SK-N-SH (cell line): ENCODE measurements around the genes FFAR3, FFAR2, THAP8, COX7A1 and ZNF260.

DNA sequence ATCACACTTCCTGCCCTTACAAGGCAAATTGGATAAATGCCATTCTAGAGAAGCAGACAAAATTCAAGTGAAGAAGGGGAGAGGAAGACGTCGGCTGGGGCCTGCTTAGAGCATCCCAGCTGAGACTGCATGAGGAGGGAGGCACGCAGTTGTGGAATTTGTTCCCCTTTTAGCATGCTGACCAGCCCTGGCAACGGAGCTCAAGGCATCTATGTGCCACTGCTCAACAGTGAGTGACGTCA lies at the start of gene FFAR3:
Gene FFAR3, plus strand, starts transcription at position 164 of the 242 bp plus-strand sequence.
- RRBS: no CpG with 5 or more reads among the region's 5 CpGs
CAGE:
- cytosol, long polyA plus RNA: no peak
- long polyA plus RNA: no peak
- nucleus, long polyA plus RNA: no peak

DNA sequence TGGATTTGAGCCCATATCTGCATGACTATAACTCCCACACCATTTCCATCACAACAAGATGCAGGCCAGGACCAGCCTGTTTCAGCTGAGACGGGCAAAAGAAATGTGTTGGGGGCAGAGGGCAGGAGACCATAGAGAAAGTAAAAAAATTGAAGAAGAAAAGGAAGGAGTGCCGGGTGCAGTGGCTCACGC lies 690 bp upstream of the FFAR2 start:
- RRBS: no CpG with 5 or more reads among the region's 3 CpGs
CAGE:
- cytosol, long polyA plus RNA: no peak
- long polyA plus RNA: no peak
- nucleus, long polyA plus RNA: no peak

GRCh38 chr19:35447663-35447945 lies 453 bp upstream of the FFAR2 start:
- RRBS: no CpG with 5 or more reads among the region's 8 CpGs
CAGE:
- cytosol, long polyA plus RNA: no peak
- long polyA plus RNA: no peak
- nucleus, long polyA plus RNA: no peak

GRCh38 chr19:35447989-35449008 lies at the start of gene FFAR2:
FFAR2 (plus strand) TSS chr19:35448257.
- RRBS: no CpG with 5 or more reads among the region's 13 CpGs
CAGE:
- cytosol, long polyA plus RNA: no peak
- long polyA plus RNA: no peak
- nucleus, long polyA plus RNA: no peak

- RRBS: no CpG with 5 or more reads among the region's 16 CpGs
CAGE:
- cytosol, long polyA plus RNA: no peak
- long polyA plus RNA: no peak
- nucleus, long polyA plus RNA: no peak
Measured at GRCh38 chr19:35458761-35459688, 11.0 kb downstream of the FFAR2 start.

DNA sequence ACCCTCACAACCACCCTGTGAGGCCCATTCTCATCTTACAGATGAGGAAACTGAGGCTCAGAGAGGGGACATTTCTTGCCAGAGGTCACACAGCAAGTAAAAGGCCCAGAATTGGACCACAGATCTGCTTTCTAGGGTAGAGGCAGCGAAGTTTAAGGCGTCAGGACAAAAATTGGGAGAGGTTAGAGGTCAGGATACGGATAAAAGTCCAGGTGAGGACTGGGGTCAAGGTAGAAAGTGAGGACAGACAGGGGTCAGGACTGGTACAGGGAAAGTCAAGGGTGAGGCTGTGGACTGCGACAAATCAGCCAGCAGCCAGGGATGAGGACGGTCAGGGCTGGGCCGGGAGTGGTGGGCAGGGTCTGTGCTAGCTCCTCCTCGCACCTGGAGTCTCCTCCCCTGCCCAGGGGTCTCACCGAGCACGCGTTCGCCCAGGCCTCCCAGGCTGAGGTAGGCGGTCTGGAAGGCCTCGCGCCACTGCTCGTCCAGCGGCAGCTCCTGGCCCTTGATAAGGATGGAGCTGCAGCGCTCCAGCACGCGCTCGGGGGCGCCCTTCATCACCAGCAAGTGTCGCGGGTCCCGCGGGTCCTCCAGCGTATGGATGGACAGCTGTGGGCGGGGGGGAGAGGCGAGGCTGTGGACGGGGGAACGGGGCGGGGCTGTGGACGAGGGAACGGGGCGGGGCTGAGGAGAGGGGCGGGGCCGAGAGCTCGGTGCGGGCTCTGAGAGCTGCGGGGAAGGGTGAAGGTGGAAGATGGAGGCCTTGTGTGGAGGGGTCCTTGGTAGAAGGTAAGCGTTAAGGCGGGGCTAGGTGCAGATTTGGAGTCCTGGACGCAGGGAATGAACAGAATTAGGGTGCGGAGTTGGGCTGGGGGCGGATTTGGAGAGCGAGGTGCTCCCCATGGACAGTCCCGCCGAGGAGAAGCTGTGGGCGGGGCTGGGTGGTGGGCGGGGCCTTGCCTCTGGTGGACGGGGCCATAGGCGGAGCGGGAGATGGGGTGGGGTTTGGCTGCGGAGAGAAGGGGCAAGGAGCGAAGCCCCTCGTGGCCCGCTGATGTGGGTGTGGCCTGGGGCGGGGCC lies 5.9 kb downstream of the ATP4A start:
- RRBS: no CpG with 5 or more reads among the region's 57 CpGs
CAGE:
- cytosol, long polyA plus RNA: no peak
- long polyA plus RNA: no peak
- nucleus, long polyA plus RNA: no peak

GRCh38 chr19:35750152-35750848 lies 1.9 kb downstream of the LIN37 start:
- RRBS: no CpG with 5 or more reads among the region's 10 CpGs
CAGE:
- cytosol, long polyA plus RNA: no peak
- long polyA plus RNA: no peak
- nucleus, long polyA plus RNA: no peak

DNA sequence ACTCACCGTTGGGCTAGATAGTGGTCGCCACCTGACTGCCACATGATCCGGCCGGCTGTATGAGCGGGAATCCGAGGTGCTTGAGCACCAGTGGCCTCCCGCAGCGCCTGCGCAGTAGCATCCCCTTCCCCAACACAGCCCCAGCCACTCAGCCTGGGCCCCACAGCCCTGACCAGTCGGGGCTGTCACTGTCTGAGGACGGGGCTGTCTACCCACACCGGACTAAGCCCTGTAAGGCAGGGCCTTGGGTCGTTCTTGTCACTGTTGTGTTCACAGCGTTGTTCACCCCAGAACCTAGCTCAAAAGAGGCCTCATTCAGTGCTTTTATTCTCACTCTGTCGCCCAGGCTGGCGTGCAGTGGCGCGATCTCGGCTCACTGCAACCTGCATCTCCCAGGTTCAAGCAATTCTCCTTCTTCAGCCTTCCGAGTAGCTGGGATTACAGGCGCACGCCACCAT lies 14.8 kb downstream of the PRODH2 start:
- RRBS: no CpG with 5 or more reads among the region's 22 CpGs
CAGE:
- cytosol, long polyA plus RNA: no peak
- long polyA plus RNA: no peak
- nucleus, long polyA plus RNA: no peak

- RRBS: under 1% methylated on average over 3 of the region's 13 CpGs
CAGE:
- cytosol, long polyA plus RNA: no peak
- long polyA plus RNA: no peak
- nucleus, long polyA plus RNA: no peak
Measured at GRCh38 chr19:35899989-35900290, 2.4 kb upstream of the HCST start.

- RRBS: no CpG with 5 or more reads among the region's 9 CpGs
CAGE:
- cytosol, long polyA plus RNA: start-site peak on the plus strand at chr19:36015681-36015946, 41 and 45 reads in 2 replicates
- long polyA plus RNA: start-site peak on the plus strand at chr19:36015381-36015484, 12 and 17 reads in 2 replicates
- nucleus, long polyA plus RNA: start-site peak on the plus strand at chr19:36015357-36016034, 56 and 31 reads in 2 replicates
Measured at GRCh38 chr19:36015152-36016305, 1.5 kb upstream of the ALKBH6 start.

GRCh38 chr19:36053774-36054834 lies at the start of gene THAP8:
THAP8 (minus strand) TSS chr19:36054285.
- RRBS: 1% methylated on average over 19 of the region's 80 CpGs
CAGE:
- cytosol, long polyA plus RNA: no peak
- long polyA plus RNA: start-site peak on the minus strand at chr19:36054215-36054296, 22 and 19 reads in 2 replicates
- nucleus, long polyA plus RNA: no peak

DNA sequence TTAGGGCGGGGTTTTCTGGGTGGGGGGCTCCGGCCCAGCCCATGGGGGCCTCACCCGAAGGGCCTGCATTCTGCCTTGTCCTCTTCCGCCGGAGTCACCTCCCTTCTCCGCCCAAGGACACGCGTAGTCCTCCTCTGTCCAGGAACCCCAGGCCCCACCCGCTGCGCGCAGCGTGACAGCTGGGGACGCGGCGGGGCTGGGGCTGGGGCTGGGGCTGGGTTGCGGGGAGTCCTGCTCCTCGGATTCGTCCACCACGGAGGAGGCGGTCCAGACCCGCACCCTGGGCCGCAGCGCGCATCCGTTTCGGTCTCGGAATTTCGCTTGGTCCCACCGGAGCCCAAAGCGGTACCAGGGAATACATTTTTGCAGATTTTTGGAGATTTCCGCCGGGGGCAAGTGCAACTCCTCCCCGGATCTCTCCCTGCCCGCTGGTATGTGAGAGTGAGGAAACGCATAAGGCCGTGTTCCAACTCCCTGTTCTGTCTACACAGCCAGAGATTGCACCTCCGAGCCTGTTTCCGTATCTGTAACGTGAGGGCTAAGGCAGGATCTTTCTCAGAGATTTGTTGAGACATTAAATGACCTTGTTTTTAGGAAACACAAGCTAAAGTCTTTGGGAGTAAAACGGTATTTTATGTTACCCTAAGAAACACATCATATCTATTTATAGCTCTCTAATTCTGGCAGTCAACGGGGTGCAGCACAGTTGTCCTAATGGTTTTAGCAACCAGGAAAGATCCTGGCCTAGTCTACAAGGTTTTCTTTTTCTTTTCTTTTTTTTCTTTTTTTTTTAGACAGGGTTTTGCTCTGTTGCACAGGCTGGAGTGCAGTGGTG lies at the start of gene COX7A1:
Gene COX7A1, minus strand, starts transcription at position 109 of the 835 bp plus-strand sequence.
- RRBS: 96% methylated on average over 6 of the region's 41 CpGs
CAGE:
- cytosol, long polyA plus RNA: no peak
- long polyA plus RNA: no peak
- nucleus, long polyA plus RNA: no peak

DNA sequence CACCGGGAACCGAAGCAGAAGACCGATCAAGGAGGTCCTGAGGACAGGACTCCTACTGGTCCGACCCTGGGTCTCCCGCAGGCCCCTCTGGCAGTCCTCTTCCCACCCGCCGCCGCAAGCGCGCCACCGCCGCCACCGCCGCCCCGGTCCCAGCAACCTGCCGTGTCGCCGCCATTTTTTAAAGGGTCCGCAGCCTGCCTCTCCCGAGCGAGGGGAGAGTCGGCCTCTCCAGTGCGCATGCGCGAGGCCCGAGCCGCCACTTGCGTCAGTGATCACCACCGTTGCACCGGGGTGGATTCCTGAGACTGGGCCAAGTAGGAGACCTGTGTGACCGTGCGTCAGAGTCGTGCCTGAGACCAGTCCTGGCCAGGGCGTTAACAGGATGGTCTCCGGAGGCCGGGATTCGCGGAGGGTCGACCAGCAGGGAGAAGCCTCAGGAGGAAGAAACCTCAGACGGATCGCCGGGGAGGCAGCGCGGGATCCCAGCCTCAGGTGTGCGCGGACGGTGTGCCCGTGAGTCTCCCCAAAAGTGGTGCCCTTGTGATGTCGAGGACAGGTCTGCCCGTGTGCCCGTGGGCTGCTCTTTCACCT lies 51.6 kb downstream of the ZNF146 start:
- RRBS: 95% methylated on average over 1 of the region's 51 CpGs
CAGE:
- cytosol, long polyA plus RNA: no peak
- long polyA plus RNA: no peak
- nucleus, long polyA plus RNA: no peak

DNA sequence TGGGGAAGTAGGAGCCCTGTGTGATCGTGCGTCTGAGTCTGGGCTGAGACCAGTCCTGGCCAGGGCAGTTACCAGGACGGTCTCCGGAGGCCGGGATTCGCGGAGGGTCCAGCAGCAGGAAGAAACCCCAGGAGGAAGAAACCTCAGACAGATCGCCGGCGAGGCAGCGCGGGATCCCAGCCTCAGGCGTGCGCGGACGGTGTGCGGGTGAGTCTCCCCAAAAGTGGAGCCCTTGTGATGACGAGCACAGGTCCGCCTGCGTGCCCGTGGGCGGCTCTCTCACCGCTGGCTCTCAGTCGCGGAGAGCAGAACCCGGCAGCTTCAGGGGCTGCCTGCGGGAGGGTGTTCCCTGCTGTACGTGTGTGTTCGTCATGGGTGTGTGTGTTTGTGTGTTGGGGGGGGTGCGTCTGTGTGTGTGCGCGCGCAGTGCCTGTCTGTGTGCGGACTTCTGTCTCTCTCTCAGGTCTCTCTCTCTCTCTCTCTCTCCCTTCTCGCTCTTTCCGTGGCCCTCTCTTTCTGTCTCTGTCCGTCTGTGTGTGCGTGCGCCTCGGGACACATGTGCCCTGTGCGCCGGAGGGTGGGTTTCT lies 56.9 kb downstream of the ZNF146 start:
- RRBS: no CpG with 5 or more reads among the region's 42 CpGs
CAGE:
- cytosol, long polyA plus RNA: no peak
- long polyA plus RNA: no peak
- nucleus, long polyA plus RNA: no peak

CAGE:
- cytosol, long polyA plus RNA: no peak
- long polyA plus RNA: no peak
- nucleus, long polyA plus RNA: no peak
Measured at GRCh38 chr19:36337212-36337623, 41.8 kb downstream of the ZFP14 start.

- RRBS: no CpG with 5 or more reads among the region's 5 CpGs
CAGE:
- cytosol, long polyA plus RNA: no peak
- long polyA plus RNA: no peak
- nucleus, long polyA plus RNA: no peak
Measured at GRCh38 chr19:36449031-36449785, 30.8 kb upstream of the ZFP82 start.

GRCh38 chr19:36527712-36529084 lies at the start of gene ZNF260:
ZNF260 (minus strand) TSS chr19:36528271.
- RRBS: 0% methylated on average over 5 of the region's 75 CpGs
CAGE:
- cytosol, long polyA plus RNA: no peak
- long polyA plus RNA: no peak
- nucleus, long polyA plus RNA: no peak

- RRBS: 4% methylated on average over 5 of the region's 47 CpGs
CAGE:
- cytosol, long polyA plus RNA: no peak
- long polyA plus RNA: no peak
- nucleus, long polyA plus RNA: no peak
Measured at GRCh38 chr19:36605413-36606140, 464 bp downstream of the ZNF382 start.

- RRBS: 41% methylated on average over 16 of the region's 41 CpGs
CAGE:
- cytosol, long polyA plus RNA: no peak
- long polyA plus RNA: no peak
- nucleus, long polyA plus RNA: no peak
Measured at GRCh38 chr19:37007492-37008033, 70.7 kb upstream of the ZNF420 start.

GRCh38 chr19:37363440-37363770 lies 7.5 kb upstream of the ZNF527 start:
- RRBS: no CpG with 5 or more reads among the region's 5 CpGs
CAGE:
- cytosol, long polyA plus RNA: no peak
- long polyA plus RNA: no peak
- nucleus, long polyA plus RNA: no peak